Skin of body (tissue), 2 donors: ENCODE data around the genes OR6M1 and OR8G5.

GRCh38 chr11:121959062-121959371, 157.0 kb downstream of the BLID start:
- RAMPAGE, long total RNA, result no peak

DNA sequence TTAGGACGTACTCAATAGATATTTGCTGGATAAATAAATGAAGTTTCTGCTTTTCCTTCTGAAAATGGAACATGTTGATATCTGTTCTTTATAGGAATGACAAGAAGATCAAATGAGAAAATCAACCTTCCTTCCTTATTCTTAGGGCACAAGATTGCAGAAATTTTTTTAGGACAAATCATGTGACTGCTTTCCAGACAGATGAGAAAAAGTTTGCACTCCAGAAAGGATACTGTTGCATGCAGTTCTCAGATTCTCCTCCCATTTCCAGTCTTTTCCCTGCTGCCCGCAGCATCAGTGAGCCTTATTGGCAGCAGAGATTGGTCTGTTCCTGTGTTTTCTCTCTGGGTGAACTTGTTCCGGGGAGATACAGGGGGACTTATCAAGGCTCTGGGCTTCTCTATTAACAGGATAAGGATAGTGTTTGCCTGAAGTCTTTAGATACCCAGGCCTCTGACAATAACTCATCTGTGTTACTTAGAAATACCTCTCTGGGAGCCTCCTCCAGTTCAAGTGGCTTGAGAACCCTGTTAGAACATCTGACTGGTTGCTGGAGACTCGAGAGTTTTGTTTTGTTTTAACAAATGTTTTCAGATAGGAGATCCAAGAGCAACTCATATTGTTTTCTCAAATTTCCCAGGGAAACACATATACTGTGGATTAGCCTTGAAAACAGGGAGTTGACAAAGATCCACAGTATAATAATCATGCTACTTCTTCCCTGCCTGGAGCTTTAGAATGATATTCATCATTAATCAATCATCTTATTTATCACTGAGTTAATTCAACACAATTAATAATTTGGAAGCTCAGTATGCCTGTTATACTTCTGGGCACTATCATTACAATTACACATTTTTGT, 154.6 kb downstream of the BLID start:
- RAMPAGE, long total RNA, result no peak

- RAMPAGE, long total RNA, result no peak
Measured at GRCh38 chr11:122207386-122208326, 91.6 kb upstream of the BLID start.

DNA sequence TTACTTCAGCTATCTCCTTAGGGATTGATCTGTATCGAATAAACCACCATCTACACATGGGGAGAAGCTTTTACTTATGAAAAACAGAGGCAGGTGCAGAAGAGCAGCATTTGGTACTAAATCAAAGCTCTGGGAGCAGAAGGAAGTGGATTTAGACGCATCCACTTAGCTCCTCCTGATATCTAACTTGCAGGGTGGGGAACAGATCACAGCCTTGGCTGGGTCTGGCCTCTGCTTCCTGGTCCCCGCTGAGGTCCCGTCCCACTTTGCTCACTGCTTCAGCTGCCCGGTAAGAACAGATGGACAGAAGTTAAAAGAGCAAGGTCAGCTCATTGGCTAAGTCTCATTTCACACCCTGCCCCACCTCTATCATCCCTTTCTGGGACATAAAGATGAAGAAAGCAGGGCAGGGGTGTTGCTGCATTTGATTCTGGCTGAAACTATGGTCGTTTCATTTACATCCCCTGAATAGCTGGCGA, 250.0 kb upstream of the BLID start:
- RAMPAGE, long total RNA, result no peak

DNA sequence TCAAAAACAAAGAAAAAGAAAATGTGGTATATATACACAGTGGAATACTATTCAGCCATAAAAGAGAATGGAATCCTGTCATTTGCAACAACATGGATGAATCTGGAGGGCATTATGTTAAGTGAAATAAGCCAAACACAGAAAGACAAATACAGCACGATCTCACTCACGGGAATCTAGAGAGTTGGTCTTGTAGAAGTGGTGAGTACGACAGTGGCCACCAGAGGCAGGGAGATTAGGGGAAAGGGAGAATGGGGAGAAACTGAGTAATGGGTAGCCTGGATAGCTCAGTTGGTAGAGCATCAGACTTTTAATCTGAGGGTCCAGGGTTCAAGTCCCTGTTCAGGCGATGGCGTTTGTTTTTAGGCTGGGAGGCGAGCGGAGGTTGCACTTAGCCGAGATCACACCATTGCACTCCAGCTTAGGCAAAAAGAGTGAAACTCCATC, 95.8 kb upstream of the UBASH3B start:
- RAMPAGE, long total RNA, result no peak

DNA sequence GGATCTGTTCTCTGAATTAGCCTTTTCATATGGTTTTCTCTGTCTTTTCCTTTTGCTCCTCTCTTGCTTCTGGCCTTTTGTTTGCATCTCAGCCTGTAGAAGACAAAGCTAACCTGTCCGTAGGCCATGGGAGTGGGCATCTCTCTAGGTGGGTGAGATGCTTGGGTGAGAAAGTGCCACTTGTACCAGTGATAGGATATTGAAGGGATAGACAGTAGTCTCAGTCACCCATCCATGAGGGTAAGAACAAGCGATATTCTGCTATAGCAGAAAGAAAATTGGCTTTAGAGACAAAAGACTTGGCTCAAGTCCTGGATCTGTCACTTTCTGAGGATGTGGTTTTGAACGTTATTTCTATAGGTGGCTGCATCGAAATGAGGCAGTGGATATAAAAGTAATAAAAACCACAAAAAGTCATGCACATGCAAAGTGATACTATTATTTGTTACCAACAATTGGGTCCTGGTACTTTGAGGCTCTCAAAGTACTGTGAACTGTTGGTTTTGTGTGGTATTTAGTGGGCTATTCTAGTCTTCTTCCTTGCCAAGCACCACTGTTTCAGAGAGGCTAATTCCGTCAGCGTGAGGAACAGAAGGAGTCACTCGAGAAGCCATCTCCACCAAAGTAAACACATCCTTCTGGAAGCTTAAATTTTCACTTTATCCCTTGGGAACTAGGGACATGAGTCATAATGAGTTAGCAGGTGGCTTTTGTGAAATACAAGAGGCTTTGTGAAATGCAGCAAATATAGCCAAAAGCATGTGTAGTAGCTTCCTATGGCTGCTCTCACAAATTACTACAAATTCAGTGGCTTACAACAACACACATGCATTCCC, 13.0 kb downstream of the UBASH3B start:
- RAMPAGE, long total RNA, result no peak

DNA sequence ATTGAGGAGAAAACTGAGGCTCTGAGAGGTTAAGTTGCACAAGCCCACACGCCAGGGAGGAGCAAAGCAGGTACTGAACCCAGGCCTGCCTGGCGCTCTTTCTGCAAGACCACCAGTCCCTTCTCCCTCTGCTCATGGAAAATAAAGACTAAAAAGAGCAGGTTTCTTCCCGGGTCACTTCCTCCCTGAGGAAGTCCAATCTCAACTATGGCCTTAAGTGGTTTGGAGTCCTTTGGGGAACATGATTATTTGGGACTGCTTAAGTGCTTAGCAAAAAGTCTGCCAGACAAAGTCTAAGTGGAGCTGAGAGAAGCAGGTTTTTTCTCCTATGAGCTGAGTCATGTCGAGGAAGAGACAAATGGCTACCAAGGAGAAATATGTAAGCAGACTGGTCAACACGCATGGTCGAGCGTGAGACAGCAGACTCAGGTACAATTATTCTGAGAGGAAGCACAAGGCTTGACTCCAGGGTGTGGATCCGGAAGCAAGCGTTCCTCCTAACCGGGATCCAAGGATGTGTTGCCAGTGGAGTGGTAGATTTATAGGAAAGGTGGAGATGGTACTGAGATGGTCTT, 30.5 kb downstream of the UBASH3B start:
- RAMPAGE, long total RNA, result no peak

- RAMPAGE, long total RNA, result no peak
Measured at GRCh38 chr11:122717633-122718174, 62.2 kb downstream of the UBASH3B start.

DNA sequence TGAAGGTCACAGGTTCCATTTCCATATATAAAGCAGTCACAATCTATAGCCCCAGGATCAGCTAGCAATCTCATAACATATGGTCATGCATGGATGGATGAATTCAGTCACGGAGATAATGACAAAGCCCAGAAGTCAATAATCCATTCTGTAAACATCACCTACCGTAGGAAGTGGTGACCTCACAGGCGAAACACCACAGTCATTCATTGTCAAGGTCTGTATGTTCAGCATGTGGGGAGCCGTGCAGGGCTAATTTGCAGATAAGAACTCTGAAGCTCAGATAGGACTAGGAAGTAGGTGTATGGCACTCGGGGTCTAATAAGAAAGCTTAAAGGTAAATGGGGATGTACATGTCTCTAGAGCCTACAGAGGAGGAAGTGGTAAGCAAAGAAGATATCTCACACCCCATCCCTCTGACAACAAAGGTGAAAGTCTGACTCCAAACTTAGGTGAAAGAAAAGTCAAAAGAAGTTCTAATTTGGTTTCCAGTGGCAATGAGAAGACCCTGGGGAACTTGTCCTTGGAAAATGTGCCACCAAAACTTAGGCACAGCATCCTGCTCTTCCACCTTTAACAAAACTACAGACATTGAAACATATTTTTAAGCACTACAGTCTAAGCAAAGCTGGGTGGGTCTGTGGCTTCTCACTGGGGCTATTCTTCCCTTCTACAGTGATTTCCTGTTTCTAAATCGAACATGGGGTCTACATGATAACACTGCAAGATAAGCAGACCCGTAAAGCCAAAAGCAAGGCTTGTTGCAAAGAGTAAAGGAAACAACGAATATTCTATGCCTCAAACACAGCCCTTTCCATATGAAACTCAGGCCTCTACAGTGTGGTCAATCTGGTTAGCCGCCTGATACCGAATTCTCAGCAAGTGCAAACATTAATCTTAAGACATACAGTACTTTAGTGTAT, 5.2 kb downstream of the CRTAM start:
- RAMPAGE, long total RNA, result no peak

DNA sequence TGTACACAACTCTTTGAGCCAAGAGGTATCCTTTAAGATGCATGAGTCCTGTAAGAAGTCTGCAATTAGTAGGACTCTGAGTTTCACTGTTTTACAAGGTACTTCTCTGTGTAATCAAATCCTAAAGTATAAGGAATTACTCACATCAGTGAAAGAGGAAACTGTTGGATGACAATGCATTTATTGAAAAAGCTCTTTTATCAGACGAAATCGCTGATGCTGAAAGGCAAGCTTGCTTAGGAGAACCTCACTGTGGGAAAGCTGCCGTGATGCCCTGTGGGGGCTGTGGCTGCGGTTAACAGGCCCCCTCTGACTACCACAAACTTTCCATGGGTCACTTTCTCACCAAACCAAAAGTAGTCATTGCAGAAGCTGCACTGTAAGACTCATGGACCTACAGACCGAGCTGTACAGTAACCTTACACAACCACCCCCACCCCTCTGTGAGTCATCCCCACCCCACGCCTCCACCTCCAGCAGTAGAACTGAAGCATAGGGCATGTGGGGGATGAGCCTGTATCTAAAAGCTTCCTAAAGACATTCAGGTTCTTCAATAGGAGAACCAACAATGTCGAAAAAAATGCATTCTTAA, 18.3 kb downstream of the CRTAM start:
- RAMPAGE, long total RNA, result no peak

GRCh38 chr11:123320240-123320507, 109.9 kb upstream of the GRAMD1B start:
- RAMPAGE, long total RNA, result no peak

DNA sequence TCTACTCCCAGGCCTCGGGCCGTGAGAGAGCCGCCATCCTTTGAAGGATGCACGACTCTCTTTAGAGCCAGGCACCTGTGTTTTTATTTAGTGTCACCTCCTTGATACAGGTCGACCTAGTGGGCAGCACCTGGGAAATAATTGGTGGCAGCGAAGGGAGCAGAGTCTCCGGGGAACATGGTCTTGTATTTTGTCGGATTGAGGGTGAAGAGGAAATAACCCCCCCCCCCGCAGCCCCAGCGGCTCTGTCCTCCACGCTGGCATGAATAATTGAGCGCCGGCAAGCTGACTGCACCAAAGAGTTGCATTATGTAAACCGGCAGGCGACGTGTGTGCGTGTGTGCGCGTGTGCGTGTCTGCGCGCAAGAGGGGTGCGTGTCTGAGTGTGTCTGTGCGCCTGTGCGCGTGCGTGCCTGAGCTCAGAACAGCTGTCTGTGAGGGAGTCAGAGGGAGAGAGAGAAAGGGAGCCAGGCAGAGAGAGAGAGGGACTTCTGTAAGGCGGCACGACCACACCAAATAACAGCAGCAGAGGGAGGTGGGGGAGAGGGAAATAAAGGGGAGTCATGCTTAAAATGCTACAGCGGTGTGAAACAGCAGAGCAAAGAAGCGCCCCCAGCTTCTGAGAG, 94.5 kb downstream of the SCN3B start:
- RAMPAGE, long total RNA, result no peak

DNA sequence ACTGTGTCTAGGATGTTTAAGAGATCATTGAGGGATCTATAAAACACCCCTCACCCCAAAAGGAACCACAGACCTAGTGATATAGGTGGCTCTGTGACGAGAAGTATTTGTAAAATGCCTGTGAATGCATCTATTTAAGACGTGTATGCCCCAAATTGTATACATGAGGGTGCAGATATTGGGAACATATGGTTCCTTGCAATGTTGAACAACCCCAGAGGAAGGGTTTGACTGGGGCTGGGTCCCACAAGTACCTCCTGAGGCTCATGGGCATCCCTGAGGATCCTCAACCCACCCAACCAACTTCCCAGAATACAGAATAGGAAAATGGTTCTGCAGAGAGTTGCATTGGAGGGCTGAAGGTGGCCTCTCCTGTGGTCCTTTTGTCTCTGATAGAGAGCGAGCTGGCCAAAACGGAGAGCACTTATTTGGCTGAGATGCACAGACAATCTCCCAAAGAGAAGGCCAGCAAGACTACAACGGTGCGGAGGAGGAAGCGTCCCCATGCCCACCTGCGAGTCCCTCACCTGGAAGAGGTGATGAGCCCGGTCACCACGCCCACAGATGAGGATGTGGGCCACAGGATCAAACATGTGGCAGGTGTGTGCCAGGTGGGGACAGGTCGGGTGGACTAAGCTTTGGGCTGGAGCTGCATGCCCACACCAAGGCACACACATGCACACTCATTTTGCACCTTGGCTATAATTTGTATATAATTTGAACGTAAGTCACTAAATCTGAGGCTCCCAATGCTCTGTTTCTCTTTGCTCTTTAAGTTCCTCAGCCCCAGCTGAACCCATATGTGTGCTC, 41.2 kb downstream of the SCN3B start:
- RAMPAGE, long total RNA, result no peak

DNA sequence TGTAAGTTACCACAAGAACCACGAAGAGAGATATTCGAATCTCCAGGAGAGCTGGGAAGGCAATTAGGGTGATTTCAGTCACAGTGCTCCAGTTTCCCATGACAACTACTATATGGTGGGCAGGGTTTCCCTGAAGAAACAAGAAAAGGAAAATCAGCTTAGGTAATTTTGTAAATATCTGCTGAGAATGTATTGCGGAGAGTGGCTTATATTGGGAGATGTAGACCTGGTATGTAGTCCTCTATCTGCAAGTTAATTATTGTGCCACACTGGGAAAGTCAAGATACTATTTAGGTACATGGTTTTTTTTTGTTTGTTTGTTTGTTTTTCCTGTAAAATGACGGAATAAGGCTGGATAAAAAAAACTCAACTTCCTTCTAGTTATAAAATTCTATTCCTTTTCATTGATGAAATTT, at the start of gene OR6M1:
OR6M1 (minus strand) TSS at position 100 of the 416 bp plus-strand sequence.
- RAMPAGE, long total RNA, result no peak

DNA sequence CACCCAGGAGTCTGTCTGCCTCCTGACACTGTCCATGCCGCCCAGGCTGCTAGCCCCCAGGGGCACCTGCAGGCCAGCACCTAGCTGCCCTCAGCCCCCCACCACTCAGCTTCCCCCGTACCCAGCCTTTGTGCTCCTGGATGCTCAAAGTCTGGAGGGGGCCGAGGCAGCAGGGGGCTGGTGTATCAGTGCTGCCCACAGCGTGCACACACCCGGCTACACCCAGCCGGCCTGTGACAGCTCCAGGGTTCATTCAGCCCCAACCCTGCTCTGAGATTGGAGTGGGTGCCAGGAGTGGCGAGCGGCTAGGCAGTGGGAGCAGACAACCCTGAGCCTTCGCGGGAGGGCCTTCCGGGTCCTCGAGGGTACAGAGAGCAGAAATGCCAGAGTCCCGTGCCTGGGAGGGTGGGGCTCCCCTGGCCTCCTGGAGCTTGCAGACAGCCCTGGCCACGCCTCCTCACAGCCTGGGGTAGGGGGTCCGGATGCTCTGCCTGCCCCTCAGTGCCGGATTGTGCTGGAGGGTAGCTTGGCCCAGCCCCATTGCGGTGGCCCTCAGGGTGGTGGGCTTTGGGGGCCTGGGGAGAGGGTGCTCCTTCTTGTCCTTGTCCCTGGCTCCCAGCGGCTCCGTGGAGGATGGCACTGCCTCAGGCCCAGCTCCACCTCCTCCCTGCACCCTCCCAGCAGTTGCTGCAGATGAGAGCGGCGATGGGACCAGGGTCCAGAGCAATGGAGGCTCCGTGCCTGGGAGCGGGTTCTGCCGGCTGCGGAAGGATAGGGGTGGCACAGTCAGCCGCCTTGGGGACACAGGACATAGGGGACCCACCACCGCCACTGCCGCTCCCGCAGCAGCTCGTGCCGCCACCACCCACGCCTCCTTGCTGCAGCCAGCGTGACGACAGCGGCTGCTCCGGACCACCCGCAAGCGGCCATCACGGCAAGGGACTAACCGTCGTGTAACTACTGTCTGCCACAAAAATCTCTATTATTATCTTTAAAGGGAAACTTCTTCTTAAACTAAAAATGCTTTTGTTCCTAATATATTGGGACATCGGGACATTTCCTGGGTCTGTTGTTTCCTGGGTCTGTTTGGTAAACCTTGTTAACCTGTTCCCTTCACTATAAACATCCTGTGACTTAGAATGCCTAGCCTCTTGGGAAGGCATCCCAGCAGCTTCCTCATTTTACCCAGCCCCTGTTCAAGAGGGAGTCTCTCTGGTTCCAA, 34.9 kb upstream of the OR10G7 start:
- RAMPAGE, long total RNA, result no peak

DNA sequence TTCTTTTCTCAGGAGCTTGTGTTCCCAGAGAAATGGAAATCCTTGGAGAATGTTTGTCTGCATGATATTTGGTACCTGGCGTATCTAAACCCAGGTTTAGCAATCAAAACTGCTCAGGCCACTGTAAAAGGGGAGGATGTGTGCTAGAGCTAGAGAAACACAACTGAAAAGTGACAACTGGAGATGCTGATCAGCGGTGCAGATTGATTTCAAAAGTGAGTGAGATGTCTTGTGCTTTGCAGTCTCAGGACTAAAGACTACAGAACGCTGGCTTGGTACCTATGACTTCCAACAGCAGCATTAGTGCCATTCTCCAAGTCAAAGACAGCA, at the start of gene OR8G5:
OR8G5 (plus strand) TSS at position 116 of the 330 bp plus-strand sequence.
- RAMPAGE, long total RNA, result no peak

DNA sequence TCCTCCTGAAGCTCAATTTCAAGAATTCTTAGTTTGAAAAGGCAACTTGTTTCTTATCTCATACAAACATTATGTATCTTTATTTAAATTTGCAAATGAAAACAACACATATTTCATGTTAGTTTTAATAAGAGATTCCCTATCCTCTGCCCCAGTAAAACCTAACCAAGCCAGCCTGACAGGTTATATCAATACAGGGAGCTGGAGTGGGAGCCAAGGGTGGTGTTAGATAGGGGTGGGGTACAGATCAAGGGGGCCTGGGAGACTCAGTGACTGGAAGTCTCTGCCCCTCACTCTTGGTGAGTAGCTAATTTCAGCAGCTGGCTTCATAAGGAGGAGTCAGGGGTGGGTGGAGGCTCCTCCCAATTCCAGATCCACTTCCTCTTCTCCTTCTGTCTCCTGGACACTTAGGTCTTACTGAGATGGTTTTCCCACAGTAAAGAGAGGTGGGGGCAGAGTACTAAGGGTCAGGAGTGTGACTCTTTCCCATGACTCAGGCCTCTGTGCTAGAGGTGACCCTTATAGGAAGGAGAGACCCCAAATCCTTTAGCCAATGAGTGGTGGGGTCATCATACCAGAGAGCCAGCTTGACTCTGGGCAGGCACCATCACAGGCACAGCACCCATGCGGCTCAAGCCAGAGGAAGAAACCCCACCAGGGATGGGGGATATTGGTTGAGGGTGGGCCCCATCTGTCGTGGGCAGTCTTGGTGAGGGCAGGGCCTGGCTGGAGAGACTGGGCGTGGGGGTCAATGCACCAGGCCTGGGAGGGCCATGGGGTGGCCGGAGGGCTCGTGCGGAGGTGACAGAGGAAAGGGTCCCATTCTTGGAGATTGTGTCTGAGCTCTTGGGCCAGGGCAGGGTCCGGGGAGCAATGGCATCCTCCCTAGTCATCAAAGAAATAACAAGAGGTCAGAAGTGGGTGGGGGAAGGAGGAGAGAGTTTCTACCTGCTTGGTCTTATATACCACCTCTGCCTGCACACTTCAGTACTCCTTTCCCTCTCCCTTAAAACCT, 1.3 kb upstream of the VSIG2 start:
- RAMPAGE, long total RNA, result no peak

GRCh38 chr11:124758168-124758701, 3.9 kb downstream of the ESAM start:
- RAMPAGE, long total RNA, result no peak

- RAMPAGE, long total RNA, result no peak
Measured at GRCh38 chr11:124839312-124840240, 25.7 kb upstream of the ROBO3 start.

DNA sequence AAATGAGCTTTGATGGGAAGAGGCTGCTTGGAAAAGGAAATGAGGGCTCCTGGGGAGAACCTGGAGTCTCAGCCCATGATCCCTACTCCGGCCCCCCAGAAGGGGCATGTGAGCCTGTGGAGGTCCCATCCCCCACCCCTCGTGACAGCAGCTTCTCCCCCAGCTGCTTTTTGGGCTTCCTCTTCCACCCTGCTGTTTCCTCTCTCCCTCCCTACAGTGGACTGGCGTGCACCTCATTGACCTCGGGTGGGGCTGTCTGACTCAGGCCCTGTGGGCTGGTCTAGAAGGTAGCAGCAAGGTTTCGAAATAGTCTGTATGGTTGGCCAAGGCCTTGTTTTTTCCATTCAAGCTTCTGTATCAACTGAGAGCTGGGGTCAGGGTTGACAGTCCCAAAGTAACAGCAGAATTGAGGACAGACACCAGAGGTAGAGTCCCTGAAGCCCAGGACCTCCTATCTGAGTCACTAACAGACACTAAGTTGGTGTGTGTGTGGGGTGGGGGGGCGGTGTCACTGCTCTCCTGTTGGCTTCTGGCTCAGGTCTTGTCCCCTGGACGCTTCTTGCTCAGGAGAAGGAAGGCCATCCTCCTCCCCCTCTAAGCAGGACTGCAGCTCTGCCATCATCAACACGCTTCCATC, 7.7 kb downstream of the SLC37A2 start:
- RAMPAGE, long total RNA, result no peak